Parietal lobe (tissue), 2 donors: ENCODE measurements around the gene WDR1.

DNA sequence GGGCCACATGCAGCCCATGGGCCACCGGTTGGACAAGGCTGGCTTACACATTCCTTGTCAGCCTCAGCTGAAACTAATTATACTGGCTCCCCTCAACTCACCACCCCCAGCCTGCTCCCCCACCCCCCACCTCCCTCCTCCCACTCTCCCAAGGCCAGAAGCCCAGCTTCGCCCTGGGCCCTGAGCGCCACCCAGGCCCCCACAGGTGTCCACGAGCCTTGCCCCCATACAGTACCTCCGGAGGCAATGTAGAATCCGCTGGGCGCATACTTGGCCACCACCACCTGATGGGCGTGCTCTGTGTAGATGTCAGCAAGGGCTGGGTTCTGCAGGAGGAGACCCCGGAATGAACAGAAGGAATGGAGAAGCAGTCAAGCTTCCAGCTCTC is 12.9 kb downstream of the WDR1 start:
- RAMPAGE, long total RNA = no peak

DNA sequence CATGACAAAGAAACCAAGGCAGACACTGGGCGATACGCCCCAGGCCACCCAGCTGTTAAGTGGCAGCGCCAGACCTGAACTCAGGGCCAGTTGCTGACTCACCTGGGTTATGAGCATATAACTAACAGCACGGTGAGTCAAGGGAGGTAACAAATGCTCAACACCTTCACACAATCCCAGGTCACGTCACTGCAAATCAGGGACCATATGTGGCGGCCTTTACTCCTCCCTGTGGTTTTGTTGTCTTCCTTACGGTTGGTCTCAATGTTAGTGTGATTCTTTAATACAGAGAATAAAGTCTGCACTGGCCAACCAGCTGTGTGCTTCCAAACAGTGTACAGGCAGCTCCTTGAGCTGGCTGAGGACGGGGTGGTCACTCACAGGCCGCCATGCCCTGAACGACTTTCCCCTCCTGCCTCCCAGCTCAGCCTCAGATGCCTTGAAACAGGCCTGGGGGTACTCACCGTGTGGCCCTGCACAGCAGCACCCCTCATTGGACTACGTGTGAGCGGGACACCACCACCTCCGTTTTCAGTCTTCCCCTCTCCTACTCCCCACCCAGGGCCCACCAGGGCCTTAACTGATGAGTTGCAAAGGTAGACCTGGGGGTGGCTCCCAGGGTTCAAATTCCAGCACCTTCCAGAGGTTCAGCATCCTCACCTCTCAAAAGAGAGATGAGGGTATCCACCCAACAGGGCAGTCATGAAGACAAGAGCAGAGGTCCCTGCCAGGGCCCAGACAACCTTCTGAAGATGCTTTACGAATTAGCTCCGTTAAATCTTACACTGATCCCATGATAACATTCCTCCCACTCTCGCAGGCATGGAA is 7.2 kb downstream of the WDR1 start:
- RAMPAGE, long total RNA = no peak

DNA sequence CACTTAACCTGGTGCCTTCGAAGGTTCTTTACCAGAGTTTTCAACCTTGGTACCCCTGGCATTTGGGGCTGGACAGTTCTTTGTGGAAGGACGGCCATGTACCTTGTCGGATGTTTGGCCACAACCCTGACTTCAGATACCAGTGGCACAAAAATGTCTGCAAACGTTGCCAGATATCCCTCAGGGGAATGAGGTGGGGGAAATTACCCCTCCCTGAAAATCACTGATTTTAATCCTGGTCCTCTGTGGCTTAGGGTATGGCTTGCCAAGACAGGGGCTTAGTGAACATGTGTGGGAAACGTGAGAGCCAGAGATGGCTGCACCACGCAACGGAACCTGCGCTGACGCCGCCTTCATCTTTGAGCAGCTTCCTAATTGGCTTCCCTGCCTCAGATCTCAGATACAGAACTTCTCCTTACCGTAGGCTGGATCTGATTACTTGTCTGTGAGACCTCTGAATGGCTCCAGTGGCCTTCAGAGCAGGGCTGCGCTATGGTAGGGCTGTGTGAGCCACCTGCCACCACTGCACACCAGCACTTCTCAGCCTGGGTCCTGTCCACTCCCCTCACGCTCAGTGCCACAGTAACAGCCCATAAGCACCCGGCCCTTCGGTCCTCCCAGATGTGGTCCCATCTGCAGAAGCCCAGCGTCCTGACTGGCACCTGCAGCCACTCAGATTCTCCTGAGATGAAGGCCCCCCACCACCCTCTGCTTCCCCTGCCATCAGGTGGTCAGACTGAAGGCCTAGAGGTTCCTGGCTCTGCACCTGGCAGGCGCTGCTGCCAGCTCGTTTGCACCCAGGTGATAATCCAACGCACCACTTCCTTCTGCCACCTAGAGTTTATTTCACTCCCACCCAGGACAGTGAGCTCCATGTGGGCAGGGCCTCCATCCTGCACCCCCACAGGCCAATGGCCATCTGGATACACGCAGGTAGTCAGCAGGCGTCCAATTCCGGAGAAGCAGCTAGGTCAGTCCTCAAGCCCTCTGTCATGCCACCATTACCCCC is 5.6 kb downstream of the WDR1 start:
- RAMPAGE, long total RNA = no peak

GRCh38 chr4:10116502-10116989 is at the start of gene WDR1:
WDR1 (minus strand) TSS chr4:10116799.
- RAMPAGE, long total RNA = no peak

- RAMPAGE, long total RNA = no peak
Observed at GRCh38 chr4:10734716-10735122, 50.2 kb upstream of the CLNK start.

- RAMPAGE, long total RNA = no peak
Observed at GRCh38 chr4:11368285-11368960, 60.3 kb downstream of the HS3ST1 start.

DNA sequence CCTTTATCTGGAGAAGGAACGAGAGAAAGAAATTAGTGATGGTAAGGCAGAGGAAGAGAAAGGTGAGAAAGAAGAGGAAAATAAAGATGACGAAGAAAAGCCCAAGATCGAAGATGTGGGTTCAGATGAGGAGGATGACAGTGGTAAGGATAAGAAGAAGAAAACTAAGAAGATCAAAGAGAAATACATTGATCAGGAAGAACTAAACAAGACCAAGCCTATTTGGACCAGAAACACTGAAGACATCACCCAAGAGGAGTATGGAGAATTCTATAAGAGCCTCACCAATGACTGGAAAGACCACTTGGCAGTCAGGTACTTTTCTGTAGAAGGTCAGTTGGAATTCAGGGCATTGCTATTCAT is 147.0 kb downstream of the RAB28 start:
- RAMPAGE, long total RNA = no peak

DNA sequence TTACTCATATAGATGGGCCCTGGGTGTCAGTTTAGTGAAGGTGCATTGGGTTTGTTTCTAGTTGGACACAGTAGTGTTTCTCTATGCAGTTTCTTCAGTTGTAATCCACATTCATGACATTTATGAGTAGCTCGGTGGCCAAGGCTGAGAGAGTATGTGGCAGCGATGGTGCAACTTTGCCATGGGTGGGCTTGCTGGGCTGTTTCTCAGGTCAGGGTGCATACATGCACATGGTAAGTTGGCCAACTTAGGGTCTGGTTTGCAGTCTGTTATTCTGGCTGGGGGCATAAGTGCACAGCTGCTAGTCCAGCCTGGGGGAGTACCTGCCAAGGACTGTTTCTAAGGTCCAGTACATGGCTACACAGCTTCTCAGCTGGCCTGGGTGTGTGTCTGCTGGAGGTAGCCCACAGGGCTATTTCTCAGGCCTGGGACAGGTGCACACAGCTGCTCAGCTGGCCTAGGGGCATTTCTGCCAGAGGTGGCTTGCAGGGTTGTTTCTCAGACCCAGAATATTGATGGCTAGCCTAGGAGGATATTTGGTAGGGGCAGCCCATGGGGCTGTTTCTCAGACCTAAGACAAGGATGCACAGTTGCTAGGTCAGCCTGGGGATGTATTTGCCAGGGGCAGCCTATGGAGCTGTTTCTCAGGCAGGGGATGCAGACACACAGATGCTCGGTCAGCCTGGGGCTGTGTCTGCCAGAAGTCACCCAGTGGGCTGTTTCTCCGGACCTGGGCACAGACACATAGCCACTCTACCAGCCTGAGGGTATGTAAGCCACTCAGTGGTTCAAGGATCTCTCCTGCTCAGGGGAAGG is 29.4 kb downstream of the RAB28 start:
- RAMPAGE, long total RNA = no peak

- RAMPAGE, long total RNA = no peak
Observed at GRCh38 chr4:13590368-13590612, 37.2 kb downstream of the BOD1L1 start.

DNA sequence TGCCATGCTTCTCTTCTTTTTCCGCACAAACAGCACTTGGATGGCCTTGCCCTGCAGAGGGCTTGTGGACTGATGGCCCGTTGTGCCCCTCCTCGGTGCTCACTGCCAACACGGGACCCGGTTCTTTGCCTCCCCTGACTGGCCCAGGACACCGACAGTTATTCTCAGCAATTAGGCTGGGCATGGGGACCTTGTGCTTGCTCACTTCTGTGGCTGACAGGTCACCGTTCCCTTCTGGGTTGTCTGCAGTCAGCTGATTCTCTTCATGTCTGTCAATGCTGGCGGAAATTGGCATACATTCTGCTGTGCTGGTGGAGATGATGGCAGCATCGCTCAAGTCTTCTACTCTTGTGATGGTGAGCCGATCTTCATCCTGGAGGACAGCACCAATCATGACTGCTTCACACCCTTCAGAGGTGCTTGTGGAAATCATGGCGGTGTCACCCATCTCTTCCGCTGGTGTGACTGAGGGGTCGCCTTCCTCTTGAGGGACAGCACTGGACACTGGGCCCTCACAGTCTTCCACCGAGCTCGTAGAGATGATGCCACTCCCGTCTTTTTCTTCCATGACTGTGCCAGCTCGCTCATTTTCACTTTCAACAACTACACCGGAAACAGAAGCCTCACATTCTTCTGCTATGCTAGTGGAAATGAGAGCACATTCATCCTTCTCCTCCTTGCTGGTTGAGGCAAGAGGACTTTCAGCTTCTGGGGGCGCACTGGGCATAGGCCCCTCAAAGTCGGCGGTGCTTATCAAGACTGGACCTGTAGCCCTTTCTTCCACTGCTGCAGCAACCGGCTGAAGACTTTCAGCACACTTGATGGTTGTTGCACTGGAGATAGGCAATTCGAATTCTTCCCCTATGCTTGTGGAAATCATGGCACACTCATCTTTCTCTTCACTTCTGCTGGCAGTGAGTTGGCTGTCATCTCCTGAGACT is 27.7 kb downstream of the BOD1L1 start:
- RAMPAGE, long total RNA = no peak

DNA sequence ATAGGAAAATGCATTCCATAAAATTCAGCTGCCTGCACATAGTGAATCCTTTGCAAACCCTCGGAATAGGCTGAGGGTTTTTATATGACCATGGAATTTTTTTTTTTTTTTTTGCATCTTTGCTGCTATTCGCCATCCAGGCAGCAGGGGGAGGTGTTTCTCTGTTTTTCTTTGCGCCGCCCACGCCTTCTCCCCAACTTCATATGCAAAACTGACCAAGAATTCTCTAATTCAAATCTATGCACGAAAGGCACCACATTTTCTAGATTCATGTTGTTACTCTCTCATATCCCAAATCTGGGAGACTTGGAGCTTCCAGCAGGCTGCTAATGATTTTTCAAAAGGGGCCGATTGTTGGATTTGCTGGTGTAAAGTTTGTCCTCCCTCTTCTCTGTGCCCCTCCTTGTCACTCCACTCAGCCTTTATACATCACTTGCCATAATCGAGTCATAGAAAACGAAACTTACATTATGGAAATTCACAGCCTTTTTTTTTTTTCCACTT is 29.0 kb upstream of the BOD1L1 start:
- RAMPAGE, long total RNA = no peak

GRCh38 chr4:13856493-13856885 is 229.0 kb upstream of the BOD1L1 start:
- RAMPAGE, long total RNA = no peak

DNA sequence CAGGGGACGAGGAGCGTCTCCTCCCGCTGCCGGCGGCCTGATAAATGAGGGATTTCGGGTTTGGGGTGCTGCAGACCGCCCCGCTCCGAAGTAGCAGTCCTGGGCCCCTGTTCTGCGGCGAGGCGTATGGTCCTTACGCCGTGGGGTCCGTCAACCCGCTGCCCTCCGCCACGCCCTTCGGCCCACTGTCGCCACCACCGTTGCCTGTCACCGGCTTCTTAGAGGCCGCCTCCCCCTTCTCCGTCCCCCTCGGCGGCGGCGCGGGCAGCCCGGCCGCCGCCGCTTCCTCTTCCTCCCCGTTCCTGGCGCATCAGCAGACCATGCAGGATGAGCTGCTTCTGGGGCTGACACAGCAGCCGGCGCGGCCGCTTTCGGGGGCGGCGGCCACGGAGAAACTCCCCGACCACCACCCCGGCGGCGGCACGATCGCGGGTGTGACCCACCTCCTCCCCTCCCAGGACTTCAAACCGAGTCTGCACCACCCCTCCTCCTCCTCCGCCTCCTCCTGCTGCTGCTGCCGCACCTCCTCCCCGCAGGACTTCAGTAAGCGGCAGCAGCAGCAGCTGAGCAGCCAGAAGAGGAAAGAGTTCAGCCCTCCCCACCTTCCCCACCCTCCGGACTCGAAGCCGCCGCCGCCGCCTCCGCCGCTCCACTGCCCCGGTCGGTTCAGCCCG is 486 bp downstream of the CPEB2 start:
- RAMPAGE, long total RNA = no peak

DNA sequence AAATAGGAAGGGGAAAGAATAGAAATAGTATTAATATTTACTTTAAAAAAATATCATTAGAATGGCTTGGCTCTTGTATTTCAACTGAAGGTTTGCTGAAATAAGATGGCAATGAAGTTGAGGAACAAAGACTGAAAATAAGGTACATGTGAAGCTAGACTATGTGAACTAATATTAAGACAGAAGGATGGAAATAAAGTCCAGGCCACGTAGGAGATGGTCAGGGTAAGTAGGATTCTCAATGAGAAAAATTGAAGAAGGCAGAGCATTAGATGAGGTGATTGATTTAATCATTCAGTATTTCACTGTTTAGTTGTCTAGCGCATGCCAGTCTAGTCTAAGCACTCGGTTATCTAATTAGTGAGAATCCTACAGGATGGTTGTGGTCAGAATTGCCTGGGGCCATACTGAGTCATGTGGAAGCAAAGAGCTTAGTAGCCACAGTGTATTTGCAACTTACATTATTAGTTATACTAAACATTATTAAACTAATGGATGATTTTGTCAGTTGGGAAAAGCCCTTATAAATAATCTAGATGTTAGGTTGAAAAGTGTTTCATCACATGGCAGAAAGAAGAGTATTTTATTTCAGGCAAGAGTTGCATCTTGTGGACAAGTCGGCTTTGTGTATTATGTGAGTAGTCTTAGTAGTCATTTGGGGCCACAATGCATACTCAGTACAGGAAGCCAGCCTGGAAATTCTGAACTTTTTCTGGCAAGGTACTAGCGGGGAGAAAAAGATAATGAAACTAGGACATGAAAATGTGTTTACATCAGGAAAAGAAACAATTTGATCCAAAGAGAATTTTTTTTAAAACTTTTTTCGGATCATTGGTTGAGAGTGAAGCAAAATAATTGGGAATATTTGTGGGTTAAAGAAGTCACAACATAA is 31.8 kb downstream of the CPEB2 start:
- RAMPAGE, long total RNA = no peak

- RAMPAGE, long total RNA = no peak
Observed at GRCh38 chr4:15116340-15117197, 114.3 kb downstream of the CPEB2 start.

DNA sequence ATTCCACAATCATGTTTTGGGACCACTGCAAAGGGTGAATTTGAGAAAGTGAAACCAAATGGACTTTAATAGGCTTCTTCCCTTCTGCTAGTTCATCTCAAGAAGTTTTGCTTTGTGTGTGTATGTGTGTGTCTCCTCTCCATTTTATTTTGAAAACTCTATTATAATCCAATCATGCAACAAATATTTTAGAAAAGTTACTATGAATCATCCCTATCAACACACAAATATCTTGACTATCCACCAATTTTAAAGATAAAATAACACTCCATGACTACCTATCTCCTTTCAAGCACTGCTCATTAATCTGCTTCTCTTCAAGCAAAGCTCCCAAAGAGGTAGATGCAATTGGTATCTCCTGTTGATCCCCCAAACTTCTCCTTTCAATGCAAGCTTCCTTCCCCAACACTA is 203.2 kb downstream of the CPEB2 start:
- RAMPAGE, long total RNA = no peak

DNA sequence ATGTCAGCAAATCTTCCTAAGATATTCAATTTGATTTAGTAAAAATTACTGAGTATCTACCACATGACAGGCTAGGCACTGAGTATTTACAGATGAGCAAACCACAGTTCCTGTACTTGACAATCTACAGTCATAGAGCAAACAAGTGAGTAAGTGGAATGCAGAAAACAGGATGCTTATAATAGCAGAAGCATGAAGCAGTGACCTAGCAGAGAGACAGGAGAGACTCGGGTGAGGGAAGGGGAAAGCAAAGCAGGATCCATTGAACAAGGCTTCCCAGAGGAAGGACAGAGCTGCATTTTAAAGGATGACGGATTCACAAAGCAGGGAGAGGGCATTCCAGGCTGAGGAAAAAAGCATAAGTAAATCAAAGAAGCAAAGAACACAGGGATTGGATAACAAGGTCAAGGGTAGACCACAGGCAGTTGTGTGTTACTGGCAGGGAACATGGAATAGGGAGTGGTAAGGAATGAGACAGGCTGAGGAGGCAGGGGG is 124.7 kb upstream of the C1QTNF7 start:
- RAMPAGE, long total RNA = no peak

- RAMPAGE, long total RNA = no peak
Observed at GRCh38 chr4:15414329-15415042, 13.3 kb upstream of the C1QTNF7 start.

DNA sequence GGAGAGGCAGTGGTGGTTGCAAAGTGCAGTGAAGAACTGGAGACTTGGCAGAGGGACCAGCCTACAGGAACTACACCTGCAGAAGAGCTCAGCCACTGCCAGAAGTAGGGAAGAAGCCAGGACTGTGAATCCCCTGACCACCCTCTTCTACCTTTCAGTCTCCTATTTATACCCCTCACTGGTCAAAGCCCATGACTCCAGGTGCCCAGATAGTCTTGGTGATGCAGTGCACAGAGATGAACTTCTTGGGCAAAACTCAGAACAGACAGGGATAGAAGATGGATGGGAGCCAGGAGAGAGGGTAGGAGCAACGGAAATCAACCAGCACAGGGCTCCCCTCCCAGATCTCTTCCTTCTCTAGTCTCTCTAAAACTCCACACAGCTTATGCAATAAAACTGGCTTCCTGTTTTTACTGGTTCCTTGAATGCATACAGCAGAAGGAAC is 18.7 kb upstream of the CC2D2A start:
- RAMPAGE, long total RNA = no peak

DNA sequence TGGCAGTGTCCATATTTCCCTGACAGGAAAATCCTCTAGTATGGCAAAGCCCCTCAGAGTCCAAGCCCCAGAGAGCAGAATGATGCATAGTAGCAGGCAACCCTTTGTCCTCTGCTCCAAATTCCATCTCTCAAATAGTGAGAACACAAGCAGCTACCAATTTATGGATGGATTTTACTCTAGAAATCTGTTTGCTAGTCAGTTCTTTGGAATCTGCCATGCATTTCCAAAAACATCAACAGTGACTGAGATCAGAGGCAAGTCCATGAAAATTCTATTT is 10.1 kb upstream of the CC2D2A start:
- RAMPAGE, long total RNA = no peak